Jurkat, Clone E6-1 (cell line): ENCODE measurements around the genes TTYH2 and CD300C.

DNA sequence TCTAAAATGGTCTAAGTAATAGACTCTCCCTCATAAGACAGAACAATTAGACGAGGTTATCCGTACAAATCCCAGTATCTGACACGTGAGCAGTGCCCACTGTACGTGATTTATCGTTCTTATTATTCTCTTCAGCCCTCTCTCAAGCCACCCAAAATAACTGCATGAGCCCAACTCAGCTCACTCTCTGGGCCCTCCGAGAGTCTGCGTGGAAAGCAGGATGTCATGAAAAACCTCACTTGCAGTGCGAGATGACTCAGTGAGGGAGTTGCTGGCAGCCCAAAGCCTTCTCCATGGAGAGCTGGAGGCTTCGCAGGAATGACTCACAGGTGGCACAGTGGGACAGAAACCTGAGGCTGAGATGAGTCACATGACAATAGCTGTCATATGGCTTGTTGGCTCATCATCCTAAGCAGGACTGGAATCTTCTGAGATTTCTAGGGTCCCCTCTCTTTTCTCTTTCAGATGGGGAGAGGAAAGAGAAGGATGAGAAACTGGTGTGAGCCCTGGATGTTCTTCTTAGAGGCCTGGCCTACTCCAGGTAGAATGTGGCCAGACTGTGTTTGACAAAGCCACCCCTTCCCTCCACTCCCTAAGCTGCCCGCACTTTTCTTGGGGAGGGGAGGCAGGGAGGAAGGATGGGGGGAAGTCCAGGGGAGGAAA, 160.7 kb upstream of the RPL38 start:
- RRBS = no CpG with 5 or more reads among the region's 10 CpGs

DNA sequence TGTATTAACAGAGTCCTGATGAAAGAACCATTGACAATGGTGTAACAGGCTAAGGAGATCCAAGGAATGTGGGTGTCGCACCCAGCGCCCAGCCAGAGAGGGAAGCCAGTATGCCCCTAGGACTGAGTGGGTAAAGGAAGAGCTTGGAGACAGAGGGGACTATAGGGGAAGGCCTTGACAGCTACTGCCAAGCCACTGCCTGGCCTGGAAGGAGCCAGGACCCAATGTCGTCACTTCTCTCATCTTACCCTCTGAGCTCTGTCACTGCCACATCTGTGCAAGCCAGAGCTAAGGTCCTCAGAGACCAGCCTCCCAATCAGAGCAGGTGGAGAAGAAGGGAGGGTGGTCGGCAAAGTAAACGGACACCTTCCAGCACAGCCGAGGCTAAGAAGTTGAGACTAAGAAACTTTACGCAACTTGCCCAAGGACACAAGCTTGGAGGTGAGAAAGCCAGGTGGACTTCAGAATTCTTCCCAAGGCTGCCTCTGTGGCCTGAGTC, 125.3 kb upstream of the RPL38 start:
- RRBS = no CpG with 5 or more reads among the region's 7 CpGs

DNA sequence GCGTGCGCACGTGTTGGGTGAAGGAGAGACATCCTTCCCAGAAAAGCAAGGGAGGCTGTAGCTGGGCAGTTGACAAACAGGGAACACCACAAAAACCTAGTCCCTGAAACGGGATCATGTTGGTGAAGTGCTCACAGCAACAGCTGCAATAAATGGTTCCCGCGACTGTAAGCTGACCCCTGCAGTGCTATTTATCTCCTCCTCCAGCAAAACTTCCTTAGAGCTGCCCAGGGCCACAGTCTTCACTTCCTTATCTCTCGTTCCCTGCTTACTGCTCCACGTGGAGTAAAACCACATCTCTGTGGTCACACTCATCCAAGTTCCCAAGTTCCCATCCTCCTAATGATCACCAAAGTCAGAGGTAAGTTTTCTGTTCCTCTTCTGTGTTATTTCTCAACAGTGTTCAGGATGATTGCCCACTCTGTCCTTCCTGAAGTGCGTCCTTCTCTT, 40.0 kb upstream of the RPL38 start:
- RRBS = no CpG with 5 or more reads among the region's 9 CpGs

DNA sequence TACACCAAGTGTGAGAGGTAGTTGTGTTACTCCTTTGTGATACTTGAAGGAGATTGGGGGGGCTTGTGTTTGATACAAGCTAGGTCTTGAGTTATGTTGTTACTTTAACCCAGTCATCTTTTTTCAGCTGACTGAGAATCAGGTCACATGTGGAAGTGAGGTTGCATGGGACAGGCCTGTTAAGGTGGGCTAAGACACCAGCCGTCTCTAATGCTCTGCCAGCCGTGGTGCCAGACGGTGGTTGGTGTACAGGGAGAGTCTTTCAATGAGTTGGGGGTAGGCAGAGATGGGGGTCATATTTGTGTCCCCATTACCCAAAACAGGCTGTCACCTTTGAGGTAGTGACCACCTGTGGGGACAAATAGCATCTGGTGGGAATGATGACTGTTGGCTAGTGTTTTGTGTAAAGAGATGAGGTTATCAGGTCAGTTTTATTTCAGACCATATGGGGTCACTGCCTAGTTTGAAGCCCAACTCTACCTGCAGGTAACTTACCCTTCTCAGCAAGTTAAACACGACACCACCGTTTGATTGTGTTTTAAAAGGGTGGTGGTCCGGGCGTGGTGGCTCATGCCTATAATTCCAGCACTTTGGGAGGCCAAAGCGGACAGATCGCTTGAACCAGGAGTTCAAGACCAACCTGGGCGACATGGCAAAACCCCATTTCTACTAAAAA, 1.8 kb downstream of the RPL38 start:
- RRBS = no CpG with 5 or more reads among the region's 10 CpGs

DNA sequence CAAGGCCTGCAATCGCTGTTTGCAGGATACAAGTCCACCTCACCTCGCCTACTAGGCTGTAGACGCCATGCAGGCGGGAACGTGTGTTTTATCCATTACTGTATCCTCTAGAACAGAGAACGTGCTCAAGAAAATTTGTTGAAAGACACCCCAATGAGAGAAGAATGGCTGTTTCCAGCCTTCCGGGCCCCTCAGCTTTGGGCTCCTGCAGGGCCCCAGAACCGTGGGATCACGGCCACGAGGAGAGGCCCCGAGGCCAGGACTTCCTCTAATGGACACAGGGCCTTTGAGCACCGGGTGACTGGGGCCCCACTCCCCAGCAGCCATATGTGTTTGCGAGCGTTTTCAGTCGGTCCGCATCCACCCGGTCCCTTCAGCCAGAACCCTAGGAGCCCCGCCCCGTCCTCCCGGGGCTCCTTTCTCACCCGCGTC, 1.4 kb upstream of the TTYH2 start:
- RRBS = 94% methylated on average over 9 of the region's 22 CpGs

GRCh38 chr17:74212888-74213795, at the start of gene TTYH2:
Gene TTYH2 (plus strand): TSS chr17:74213571.
- RRBS = 54% methylated on average over 7 of the region's 64 CpGs

DNA sequence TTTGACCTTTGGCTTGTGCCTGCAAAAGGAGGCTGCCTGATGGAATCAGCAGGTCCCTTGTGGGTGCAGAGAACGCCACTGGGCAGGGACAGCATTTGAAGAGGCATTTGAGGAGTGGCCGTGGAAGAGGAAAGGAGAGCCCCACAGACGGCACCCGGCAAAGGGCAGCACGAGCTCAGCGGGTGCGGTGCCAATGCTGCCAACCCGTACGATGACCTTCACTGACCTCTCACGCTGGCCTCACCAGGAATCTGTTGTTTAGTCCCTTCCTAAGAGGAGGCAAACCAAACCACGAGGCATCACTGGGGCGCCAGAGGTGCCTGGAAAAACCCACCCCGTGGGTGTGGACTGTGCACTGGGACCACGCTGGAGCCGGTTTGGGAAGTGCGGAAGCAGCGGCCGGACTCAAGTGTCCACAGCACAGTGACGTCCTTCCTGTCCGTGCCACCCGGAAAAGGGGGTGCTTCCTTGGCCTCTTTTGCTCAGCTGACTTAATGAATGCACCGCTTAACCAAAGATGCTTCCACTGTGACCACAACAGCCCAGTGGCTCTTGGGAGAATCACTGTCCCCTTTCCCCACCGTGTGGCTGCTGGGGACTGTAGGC, 9.0 kb upstream of the KIF19 start:
- RRBS = 23% methylated on average over 5 of the region's 23 CpGs

DNA sequence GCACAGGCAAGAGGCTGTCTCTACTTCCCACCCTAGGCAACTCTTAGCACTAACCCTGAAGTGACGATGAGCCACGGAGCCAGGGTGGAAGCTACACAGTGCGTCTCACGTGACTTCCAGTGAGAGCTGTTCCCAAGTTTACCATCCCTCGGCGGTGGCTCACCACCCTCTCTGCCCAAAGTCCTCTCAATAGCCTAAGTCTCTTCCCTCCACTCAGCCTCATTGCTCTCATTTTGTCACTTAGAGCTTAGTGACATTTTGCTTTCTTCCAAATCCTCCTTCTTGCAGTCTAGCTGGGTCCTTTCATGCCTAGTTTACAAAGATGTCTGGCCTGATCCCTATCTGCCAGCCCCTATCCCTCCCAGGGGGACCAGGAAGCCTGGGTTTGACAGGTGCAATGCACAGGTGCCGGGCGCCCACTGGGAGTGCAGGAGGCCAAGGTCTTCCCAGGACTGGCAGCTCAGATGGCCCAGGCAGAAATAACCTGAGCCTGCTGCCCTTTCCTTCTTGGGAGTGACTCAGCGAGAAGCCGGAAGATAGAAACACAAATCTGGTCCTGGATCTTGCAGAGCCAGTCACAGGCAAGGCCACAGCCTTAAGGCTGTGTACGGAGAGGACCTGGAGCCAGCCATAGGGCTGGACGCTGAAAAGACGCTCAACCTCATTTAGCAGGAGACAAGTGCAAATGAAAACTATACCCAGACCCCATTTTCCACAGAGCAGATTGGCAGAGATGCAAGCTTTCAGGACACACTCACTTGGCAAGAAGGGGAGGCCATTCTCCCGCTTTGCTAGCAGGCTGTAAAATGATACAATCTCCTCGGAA, 27.6 kb downstream of the GPR142 start:
- RRBS = no CpG with 5 or more reads among the region's 15 CpGs

- RRBS = no CpG with 5 or more reads among the region's 7 CpGs
Measured at GRCh38 chr17:74408635-74409251, 23.1 kb upstream of the GPRC5C start.

GRCh38 chr17:74432980-74434241, 1.5 kb downstream of the GPRC5C start:
- RRBS = no CpG with 5 or more reads among the region's 31 CpGs

DNA sequence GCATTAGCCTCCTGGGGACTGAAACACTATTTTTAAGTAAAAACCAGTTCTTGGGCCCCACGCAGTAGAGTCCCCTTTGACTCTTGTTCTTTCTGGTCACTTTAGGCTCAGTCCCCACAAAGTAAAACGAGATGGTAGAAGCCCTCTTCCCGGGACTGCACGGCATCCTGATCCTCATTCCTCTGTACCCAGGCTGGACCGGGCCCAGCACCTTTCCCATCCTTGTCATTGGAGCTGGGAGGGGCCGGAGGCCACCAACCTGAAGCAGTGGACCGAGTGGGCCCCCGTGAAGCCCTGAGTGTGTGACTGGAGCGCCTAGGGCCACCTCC, 17.2 kb upstream of the CD300A start:
- RRBS = 64% methylated on average over 3 of the region's 9 CpGs

DNA sequence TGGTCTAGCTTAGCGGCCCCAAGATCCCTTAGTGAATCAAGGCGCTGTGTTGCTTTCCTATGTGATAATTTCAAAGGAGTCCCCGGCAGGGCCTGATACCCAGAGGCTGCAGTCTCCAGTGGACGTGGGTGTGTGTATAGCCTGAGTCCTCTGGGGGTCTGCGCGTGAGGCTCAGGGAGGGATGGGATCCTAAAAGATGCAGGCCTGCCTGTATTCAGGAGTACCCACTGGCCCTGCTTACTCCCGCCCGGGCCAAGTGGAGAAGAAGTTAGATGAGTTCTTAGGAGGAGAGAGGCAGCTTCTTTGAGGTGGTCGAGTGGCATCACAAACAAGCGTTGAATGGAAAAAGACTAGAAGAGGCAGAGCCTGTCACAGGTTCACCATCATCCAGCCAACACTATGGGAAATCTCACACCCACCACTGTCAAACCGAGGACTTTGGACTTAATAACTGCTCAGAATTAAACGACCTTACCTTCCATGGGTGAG, 15.2 kb upstream of the CD300A start:
- RRBS = no CpG with 5 or more reads among the region's 12 CpGs

- RRBS = 58% methylated on average over 2 of the region's 17 CpGs
Measured at GRCh38 chr17:74532057-74532766, 937 bp upstream of the CD300LB start.

DNA sequence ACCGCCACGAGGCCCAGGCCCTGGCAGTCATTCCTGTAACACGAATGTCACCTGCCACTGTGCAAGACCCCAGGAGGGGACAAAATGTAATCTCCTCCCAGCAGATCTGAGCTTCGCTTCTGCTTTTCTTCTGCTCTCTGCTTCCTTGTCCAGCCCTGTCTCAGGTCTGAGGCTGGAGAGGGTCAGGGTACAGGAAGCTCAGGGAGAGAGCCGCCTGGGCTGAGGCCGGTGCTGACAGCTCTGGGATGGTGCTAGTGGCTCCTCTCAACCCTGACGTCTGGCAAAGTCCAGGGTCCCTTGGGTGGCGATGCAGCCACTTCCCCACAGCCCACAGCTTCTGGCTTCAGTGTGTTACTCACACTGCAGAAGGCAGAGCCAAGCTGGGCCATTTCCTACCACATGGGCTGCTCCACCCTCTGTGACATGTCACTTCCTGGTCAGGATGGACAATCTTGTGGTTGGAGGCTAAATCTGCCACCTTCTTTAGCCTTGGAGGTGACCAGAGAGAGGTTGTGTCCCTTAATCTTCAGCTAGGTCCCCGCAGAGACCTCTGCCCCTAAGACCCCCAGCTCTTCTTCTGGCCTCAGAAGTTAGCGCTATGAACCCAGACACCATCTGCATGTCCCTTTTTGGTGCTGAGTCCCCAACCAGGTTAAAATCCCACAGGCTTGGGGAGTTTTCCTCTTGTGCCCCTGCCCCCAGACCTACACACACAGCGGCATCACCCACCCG, at the start of gene CD300C:
Gene CD300C (minus strand): TSS at position 364 of the 732 bp plus-strand sequence.
- RRBS = no CpG with 5 or more reads among the region's 12 CpGs

GRCh38 chr17:74677470-74677929, 35.2 kb downstream of the CD300LF start:
- RRBS = no CpG with 5 or more reads among the region's 5 CpGs

DNA sequence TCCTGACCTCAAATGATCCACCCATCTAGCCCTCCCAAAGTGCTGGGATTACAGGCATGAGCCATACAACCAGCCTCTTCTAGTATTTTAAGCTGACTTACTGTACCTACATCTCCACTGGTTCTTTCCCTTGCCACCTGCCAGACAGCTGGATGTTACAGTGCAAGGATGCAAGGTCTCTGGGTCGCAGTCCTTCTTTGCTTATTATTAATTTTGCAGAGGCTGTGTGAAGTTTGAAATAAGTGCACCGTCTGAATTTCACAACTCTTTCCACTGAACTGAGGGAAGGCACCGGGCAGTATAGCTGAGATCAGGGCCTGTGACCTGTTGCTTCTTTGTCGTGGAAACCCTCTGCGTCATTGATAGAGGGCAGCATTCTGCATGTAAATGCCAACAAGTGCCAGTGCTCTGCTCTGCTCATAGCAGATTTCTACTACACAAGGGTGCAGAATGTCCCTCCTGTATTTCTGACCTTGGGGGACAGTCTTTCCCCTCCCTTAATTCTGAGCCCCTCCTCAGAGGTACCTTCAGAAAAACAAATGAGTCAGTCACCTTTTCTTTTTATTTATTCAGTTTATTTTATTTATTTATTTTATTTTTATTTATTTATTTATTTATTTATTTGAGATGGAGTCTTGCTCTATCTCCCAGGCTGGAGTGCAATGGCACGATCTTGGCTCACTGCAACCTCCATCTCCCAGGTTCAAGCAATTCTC, 25.9 kb downstream of the CD300LF start:
- RRBS = no CpG with 5 or more reads among the region's 6 CpGs

DNA sequence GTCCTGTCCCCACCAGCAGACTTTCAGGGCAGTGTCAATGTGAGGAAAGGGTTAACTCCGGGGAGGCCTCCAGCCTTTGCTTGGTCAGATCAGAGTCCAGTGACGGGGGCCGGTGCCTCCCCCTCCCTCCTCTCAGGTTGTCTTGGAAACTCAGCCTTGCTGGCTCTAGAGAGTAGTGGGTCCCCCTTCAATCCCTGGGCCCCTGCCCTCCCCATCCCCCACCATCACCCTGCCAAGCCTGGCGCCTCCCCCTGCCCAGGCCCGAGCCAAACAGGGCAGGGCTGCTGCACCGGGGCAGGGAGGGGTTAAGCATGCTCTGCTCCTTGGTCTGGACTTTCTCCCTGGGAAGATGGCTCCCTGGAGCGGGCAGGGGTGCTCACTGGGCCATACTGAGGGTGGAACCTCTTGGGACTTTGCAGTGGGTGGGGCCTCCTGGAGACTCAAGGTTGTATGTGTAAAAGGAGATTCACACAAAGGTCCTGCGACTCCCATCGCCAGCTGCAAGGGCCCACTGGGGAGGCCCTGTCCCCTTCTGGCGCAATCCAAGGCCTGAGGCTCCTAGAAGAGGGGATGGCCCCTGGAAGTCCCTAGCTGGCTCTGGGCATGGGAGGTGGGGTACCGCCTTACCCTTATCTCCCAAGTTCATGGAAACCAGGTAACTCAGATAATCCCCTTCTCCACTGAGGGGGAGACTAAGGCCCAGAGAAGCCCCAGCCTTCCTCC, 12.2 kb downstream of the NAT9 start:
- RRBS = 66% methylated on average over 3 of the region's 11 CpGs

DNA sequence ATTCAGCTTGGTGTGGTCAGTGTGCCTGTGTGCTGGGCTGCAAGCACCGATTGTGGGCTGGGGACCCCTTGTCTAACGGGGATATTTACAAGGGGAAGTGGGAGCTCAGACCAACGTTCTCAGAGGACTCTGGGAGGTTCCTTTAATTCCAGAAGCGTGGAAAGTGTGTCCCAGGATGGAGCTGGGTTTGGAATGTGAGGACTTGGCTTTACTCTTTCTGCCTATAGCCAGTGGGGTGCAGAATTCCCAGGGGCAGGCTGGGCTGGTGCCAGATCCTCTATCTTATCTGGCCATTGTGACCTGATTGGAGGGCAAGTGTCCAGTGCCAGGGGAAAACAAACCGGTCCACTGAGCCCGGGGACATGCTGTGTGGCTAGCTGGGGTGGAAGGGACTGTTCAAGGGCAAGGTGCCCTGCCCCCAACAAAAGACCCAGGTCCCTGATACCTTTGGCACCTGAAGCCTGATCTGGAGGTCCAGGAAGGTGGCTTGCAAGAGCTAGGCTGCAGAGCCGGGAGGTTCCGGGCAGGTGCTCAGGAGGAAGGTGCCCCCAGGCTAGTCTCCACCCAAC, 6.5 kb downstream of the NAT9 start:
- RRBS = no CpG with 5 or more reads among the region's 8 CpGs

DNA sequence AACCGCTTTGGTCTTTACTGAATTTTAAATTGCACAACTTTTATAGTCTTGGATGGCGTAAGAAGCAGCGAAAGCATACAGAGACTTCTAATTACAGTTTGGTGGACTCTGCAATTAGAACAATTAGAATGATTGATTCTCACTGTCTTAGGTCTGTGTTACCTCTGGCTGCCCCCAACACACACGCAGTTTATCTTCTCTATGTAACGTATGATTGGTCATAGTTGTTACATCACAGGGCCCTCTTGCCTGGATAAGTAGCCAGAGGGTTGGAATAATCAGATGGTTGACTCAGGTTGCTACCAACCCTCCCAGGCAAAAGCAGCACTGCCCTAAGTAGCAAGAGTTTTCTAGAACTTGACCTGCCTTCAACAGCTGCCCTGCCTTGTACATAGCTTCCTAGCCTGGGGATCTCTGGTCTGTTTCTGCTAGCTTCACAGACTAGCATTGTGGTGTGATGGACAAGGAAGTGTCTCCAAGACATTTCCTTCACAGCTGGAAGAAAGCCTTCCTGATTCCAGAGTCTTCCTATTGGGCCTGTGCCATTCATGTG, 1.8 kb downstream of the TMEM104 start:
- RRBS = no CpG with 5 or more reads among the region's 5 CpGs

DNA sequence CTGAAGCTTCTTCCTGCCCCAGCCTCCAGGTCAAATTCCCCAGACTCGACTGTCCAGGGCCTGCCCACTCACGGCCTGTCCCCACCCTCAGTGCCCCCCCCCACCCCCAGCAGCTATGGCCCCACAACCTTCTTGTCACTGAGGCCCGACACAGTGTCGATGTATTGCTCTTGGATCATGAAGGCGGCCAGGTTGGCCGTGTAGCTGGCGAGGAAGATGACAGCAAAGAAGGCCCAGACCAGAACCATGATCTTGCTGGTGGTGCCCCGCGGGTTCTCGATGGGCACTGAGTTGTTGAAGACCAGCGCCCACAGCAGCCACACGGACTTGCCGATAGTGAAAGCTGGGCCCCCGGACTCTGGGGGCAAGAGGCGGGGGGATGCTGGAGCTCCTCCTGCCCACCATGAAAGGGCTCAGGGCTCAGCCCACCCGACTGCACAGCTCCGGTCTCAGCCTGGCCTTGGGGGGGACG, 12.5 kb downstream of the GRIN2C start:
- RRBS = 100% methylated on average over 2 of the region's 18 CpGs